T47D (cell line): ENCODE measurements around a stretch of chr17.

GRCh38 chr17:144706-145528 lies 7.5 kb downstream of the SCGB1C2 start:
- RRBS: no CpG with 5 or more reads among the region's 8 CpGs

GRCh38 chr17:214647-215357 lies 33.4 kb upstream of the DOC2B start:
- RRBS: 84% methylated on average over 7 of the region's 15 CpGs

DNA sequence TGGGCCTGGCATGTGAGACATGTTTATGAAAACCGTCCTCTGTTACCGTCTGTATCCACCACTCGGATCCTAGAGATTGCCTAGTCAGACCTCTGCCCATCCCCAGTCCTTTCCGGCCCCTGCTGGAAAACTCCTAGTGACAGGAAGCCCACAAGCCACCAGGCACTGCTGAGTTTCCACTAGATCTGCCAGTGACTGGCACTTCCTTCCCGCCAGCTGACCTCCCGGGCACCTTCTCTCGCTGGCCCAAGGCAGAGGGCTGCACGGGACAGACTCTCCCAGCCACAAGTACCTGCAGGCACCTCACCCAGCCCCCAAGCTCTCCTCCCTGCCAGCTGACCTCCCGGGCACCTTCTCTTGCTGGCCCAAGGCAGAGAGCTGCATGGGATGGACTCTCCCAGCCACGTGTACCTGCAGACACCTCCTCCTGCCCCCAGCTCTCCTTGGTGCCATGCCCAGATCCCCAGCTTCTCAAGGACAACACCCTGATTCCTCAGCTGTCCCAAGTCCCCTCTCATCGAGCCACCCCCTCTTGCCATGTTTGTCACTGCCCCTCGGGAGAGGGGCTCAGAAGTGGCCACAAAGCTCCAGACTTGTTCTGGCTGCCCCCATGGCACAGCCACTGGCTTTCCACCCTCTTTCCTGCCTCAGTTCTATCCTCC lies 66.4 kb upstream of the DOC2B start:
- RRBS: no CpG with 5 or more reads among the region's 12 CpGs

- RRBS: no CpG with 5 or more reads among the region's 13 CpGs
Observed at GRCh38 chr17:259655-260097, 78.2 kb upstream of the DOC2B start.

GRCh38 chr17:266704-267182 lies 85.3 kb upstream of the DOC2B start:
- RRBS: no CpG with 5 or more reads among the region's 14 CpGs

GRCh38 chr17:334810-335531 lies 17.6 kb downstream of the RPH3AL start:
- RRBS: no CpG with 5 or more reads among the region's 37 CpGs

GRCh38 chr17:342995-343609 lies 9.5 kb downstream of the RPH3AL start:
- RRBS: no CpG with 5 or more reads among the region's 8 CpGs

DNA sequence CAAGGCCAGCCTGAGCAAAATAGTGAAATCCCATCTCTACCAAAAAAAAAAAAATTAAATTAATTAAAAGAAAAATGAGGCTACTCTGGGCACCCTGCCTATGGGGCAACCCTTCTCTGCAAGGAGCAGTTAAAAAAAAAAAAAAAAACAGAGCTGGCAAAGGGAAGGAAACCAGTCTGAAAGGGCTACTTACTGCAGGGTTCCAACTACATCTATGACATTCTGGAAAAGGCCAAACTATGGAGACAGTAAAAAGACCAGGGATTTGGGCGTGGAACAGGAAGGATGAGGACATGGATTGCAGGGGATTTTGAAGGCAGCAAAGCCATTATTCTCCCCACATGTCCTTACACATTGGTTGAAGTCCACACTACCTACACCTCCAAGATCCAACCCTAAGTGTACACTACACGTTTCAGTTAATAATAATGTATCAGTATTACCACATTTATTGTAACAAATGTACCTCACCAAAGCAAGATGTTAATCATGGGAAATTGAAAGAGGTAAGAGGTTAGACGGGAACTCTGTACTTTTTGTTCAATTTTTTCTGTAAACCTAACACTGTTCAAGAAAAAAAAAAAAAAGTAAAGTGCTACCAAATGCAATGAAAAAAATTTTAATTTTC lies 4.5 kb downstream of the RPH3AL start:
- RRBS: no CpG with 5 or more reads among the region's 3 CpGs

DNA sequence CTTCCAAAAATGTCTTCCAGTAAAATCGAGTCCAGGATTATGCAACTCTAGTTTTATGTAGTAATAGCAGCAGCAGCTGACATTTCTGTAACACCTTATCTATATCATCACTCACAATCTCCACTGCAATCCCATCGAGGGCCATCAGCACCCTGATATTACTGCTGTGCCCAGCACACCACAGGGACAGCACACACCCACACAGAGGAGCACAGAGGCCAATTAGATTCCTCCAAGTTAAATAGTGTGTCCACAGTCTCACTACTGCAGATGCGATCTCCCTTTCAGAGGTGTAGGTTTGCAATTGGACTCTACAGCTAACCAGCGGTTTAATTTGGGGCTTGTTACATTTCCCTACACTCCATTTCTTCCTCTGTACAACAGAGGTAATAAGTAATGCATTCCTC lies 2.9 kb downstream of the RPH3AL start:
- RRBS: no CpG with 5 or more reads among the region's 4 CpGs

DNA sequence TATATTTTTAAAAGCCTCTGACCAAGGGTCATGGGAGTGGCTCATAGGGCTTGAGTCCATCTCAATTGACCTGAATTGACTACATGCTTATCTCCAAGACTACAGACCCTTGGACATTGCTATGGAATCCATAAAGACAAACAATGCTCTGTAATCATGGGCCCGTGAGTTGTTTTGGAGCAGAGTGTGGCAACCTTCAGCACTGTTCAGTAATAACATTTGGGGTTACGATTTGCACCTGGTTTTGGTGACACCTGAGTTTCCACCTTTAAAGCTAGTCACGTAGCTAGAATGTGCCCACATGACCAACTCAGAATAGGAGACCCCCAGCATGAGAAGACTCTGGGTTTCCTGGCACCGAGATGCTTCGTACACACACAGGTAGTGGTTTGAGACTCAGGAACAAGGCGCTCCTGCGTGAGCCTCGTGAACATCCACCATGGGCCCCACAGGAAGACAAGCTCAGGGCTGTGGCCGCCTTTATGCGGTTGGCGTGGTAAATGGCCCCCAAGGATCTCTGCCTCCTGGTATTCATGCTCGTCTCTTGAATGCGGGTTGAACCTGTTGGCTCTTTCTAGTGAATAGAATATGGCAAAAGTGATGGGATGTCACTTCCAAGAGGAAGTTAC lies 9.1 kb downstream of the C17orf97 start:
- RRBS: no CpG with 5 or more reads among the region's 13 CpGs

GRCh38 chr17:535157-535868 lies 125.2 kb downstream of the C17orf97 start:
- RRBS: 89% methylated on average over 2 of the region's 16 CpGs

DNA sequence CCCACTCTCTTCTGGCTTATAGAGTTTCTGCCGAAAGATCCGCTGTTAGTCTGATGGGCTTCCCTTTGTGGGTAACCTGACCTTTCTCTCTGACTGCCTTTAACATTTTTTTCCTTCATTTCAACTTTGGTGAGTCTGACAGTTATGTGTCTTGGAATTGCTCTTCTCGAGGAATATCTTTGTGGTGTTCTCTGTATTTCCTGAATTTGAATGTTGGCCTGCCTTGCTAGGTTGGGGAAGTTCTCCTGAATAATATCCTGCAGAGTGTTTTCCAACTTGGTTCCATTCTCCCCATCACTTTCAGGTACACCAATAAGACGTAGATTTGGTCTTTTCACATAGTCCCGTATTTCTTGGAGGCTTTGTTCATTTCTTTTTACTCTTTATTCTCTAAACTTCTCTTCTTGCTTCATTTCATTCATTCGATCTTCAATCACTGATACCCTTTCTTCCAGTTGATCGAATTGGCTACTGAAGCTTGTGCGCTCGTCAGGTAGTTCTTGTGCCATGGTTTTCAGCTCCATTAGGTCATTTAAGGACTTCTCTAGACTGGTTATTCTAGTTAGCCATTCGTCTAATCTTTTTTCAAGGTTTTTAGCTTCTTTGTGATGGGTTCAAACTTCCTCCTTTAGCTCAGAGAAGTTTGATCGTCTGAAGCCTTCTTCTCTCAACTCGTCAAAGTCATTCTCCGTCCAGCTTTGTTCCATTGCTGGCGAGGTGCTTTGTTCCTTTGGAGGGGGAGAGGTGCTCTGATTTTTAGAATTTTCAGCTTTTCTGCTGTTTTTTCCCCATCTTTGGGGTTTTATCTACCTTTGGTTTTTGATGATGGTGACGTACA lies 75.7 kb downstream of the VPS53 start:
- RRBS: no CpG with 5 or more reads among the region's 15 CpGs

DNA sequence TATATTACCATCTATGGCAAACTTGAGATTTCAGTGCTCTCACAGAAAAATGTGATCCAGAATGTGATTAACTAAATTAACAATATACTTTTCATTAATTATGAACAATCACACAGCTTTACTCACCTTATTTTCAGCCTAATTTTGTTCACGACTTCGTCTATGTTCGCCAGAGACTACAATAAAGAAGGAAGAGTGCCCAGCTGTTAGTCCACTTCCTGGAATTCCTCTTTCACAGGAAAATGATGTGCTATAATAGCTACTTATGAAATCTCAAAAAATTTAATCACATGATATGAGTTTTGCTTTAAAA lies 15.5 kb downstream of the VPS53 start:
- RRBS: no CpG with 5 or more reads among the region's 3 CpGs

GRCh38 chr17:752464-753236 lies 586 bp upstream of the GEMIN4 start:
- RRBS: under 1% methylated on average over 17 of the region's 62 CpGs

GRCh38 chr17:781237-781859 lies 732 bp downstream of the GLOD4 start:
- RRBS: 0% methylated on average over 1 of the region's 16 CpGs

GRCh38 chr17:794652-795608 lies 12.8 kb downstream of the MRM3 start:
- RRBS: 30% methylated on average over 1 of the region's 34 CpGs

- RRBS: 69% methylated on average over 3 of the region's 16 CpGs
Observed at GRCh38 chr17:851202-851724, 69.1 kb downstream of the MRM3 start.

DNA sequence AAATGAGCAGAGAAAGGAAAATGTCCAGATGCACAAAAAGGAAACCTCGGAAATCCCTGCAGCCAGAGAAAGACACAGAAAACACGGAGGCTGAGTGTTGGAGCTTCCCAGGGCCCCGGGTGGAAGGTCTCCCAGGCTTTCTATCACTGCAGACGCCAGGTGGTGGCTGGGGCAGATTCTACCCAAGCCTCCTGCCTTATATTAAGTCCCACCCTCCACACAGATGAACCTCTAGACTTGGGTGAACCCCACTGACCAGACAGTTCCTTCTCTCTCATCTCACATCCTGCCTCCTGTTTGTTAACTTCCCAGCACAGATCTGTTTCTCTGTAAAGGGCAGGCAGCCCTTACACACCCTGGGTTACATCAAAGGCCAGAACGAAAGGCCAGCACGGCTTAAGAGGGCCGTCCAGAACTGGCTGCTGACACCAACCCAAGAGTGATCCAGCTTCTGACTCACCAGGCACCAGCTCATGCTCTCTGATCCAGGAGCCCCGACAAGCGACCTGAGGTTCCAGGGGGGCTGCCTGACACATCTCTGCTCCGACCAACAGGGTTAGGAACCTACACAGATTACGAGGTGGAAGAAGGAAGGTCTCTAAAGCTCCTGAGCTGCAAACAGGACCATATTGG lies 86.8 kb downstream of the MRM3 start:
- RRBS: no CpG with 5 or more reads among the region's 11 CpGs

- RRBS: no CpG with 5 or more reads among the region's 13 CpGs
Observed at GRCh38 chr17:924826-925497, 54.6 kb downstream of the NXN start.

GRCh38 chr17:972957-973315 lies 6.6 kb downstream of the NXN start:
- RRBS: no CpG with 5 or more reads among the region's 13 CpGs